HL-60 (cell line): ENCODE measurements around a stretch of chr1.

- RRBS = no CpG with 5 or more reads among the region's 4 CpGs
Measured at GRCh38 chr1:192158966-192159473, 758 bp downstream of the RGS18 start.

- RRBS = no CpG with 5 or more reads among the region's 8 CpGs
Measured at GRCh38 chr1:192559300-192560216, 16.0 kb upstream of the RGS1 start.

GRCh38 chr1:193059814-193060648 lies 619 bp downstream of the RO60 start:
- RRBS = 0% methylated on average over 7 of the region's 39 CpGs

DNA sequence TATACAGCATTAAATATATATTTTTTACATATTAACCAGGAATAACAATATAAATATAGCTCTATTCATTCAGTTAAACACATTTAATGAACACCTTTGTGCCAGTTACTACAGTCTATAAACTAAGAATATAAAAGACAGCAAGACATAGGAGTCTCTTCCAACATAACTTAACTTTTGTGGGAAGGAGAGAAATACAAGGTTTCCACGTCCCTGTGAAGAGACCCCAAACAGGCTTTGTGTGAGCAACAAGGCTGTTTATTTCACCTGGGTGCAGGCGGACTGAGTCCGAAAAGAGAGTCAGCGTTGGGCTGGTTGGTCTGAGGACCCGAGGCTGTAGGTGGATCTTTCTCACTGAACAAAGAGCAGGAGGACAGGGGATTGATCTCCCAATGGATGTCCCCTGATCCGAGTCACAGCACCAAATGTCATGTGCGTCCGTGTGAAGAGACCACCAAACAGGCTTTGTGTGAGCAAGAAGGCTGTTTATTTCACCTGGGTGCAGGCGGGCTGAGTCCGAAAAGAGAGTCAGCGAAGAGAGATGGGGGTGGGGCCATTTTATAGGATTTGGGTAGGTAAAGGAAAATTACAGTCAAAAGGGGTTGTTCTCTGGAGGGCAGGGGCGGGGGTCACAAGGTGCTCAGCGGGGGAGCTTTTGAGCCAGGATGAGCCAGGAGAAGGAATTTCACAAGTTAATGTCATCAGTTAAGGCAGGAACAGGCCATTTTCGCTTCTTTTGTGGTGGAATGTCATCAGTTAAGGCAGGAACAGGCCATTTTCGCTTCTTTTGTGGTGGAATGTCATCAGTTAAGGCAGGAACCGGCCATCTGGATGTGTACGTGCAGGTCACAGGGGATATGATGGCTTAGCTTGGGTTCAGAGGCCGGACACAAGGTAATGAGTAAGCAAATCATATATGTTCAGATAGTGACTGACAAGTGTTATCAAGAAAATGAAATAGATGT lies 760.2 kb downstream of the KCNT2 start:
- RRBS = no CpG with 5 or more reads among the region's 18 CpGs

DNA sequence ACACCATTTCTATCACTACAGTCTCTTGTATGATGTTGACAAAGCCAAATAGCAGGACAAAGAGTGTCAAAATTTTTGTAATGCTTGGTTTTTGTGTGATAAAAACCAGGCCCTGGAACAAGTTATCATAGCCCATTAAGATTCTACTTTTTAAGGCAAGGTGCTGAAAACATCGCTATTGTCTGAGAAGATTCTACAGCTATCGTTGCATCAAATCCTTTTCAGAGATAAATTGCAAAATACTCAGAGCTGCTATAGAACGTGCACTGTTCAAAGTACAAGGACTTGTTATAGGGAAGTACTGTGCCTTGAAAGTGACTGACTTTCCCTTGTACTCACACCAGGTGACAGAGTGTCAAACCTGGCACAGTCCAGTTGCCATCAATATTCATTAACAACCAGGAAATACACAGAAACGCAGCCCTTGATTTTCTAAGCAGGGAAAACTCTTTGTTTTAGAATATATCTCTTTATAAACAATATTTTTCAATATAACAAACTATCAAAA lies 37.8 kb downstream of the LHX9 start:
- RRBS = no CpG with 5 or more reads among the region's 4 CpGs

GRCh38 chr1:198185715-198186168 lies 28.9 kb downstream of the NEK7 start:
- RRBS = no CpG with 5 or more reads among the region's 2 CpGs

GRCh38 chr1:198294735-198295635 lies 138.2 kb downstream of the NEK7 start:
- RRBS = no CpG with 5 or more reads among the region's 12 CpGs

DNA sequence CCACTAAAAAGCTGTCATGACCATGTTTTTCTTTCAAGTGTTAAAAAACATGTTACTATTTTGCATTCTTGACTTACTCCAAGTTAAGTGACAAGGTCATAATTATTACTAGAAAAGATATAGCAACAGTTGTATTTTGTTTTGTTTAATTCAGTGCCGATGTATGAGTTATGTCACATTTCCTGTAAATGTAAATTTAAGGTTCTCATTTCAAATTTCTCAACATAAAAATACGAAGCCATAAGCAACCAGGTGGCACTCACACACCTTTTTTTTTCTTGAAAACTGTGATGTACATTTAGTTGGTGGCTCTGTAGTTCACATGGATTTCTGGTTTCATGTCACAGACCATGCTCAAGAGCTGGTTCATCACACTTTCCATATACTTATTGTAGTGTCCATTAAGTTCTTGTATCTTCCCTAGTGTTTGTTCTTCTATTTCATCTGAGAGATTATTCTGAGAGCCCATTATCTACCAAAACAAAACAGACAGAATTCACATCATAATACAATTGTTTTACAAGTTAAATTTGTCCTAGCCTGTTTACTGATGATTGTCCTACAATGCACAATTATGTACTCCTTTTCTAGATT lies 17.3 kb downstream of the ATP6V1G3 start:
- RRBS = no CpG with 5 or more reads among the region's 2 CpGs

- RRBS = no CpG with 5 or more reads among the region's 3 CpGs
Measured at GRCh38 chr1:198619796-198620205, 19.0 kb upstream of the PTPRC start.

DNA sequence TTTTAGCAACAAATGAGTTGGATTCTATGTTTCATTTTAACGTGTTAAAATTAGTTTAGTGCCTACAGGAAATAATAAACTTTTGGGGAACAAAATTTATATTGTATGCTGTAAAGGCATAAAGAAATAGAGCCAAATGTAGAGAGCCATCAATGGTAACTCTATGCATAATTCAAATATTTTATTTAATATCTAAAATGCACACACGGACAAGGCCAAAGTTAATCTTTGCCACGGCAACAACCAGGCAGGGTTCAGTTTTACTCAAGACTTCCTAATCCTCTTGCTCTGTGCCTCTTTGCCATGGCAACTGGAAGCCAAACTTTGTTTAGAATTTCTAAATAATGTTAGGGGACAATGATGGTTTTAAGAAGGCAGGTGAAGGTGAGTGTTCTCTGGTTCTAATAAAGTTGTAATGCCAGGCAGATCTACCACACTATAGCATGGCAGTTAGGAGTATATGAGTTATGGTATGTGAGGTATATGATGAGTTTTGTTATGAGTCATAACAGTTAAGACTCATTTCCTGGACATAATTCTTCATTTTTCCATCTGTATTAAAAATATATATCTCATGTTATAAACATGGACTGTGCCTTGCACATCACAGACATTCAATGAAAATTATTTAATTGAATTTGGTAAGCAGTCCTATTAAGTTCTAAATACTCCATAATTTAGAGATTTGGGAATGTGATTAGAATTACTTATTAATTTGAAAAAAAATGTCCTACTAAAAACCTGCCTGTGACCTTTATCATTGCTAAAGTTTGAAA lies 2.7 kb downstream of the PTPRC start:
- RRBS = no CpG with 5 or more reads among the region's 3 CpGs

GRCh38 chr1:198649794-198650669 lies 11.2 kb downstream of the PTPRC start:
- RRBS = no CpG with 5 or more reads among the region's 3 CpGs

- RRBS = no CpG with 5 or more reads among the region's 4 CpGs
Measured at GRCh38 chr1:198656241-198656914, 17.5 kb downstream of the PTPRC start.

GRCh38 chr1:198935956-198937187 lies 297.5 kb downstream of the PTPRC start:
- RRBS = no CpG with 5 or more reads among the region's 6 CpGs

- RRBS = no CpG with 5 or more reads among the region's 2 CpGs
Measured at GRCh38 chr1:199041735-199042074, 402.9 kb downstream of the PTPRC start.

DNA sequence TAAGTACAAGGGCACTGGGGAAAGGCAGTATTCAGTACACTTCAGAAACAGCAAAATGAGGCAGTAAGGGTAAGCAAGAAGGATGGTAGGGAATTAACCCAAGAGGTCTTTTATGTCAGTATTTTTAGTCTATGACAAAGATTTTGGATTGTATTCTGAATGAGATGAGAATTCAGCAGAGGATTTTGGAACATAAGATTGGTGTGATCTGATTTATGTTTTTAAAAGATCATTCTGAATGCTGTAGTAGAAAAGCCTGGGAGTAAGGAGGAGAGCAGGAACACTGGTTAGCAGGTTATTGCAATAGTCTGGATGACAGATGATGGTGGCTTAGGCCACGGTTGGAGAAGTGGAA lies 570.9 kb upstream of the NR5A2 start:
- RRBS = no CpG with 5 or more reads among the region's 1 CpG

DNA sequence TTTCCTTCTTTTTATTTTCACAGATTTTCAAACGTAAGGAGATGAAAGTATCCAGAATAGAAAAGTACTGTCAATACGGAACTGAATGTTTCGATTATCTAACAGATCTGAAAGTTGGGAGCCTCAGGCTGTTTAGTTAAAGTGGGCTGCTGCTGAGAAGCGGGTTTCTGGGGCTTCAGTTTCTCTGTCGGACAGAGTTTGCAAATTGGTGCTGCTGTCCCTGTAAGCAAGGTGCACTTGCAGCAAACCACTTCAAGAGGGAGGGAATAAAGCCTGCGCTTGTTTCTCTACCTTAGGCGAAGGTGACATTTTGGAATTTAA lies 15.6 kb downstream of the NR5A2 start:
- RRBS = no CpG with 5 or more reads among the region's 7 CpGs

DNA sequence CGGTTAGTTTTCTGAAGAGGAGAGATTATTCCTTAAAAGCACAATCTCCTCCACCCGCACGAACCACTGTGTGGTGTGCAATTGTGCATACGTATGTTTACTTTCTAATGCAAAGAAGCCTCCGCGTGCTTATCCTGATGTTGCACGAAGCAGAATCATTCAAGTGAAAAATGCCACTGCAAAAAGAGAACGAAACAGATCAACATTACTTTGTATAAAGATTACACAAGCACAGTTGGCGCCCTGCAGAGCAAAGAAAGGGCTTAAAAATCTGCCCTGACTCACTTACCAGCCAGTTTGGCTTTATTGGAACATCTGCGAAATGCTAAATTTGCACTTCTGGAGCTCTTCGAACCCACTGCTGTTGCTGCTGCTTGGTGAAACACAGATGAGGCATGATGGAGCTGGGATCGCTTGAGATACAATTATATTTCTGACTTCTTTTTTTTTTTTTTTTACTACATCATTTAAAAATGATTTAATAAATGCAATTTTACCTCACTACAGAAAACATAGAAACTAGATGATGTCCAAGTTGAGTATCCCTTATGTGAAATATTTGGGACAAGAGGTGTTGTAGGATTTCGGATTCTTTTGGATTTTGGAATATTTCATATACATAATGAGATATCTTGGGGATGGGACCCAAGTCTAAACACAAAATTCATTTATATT lies 166.6 kb downstream of the ZNF281 start:
- RRBS = no CpG with 5 or more reads among the region's 13 CpGs

DNA sequence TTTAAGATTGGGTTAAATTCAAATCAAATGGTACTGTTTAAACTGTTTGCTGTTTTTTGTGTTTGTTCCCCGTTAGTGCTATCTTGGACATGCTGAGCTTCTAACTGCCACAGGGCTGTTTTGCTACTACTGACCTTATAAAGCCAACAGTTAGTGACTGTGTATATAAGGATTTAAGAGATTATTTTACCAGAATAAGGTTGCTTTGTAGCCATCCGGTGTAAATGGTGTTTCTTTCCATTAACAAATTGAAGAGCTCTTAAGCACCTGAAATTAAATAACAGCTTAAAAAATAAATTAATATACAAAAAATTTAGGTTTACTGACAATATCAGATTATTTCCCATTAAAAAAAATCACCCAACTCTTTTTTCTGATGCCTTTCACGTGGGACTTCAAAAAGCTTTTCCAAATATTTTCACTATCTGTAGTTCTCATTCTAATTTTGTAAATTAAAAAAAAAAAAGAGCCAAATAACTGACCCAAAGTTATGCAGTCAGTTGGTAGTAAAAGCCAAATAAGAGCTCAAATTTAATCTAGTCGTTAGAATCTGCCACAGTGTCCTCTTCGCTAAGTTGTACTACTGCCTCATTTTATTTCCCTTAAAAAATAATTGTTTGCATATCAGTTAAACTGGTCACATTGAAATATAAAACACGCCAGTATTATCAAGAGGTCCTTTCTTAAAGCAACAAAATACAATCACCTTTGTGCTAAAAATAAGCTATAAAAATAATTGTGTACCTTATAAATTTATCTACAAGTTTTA lies 36.7 kb downstream of the ZNF281 start:
- RRBS = no CpG with 5 or more reads among the region's 6 CpGs

DNA sequence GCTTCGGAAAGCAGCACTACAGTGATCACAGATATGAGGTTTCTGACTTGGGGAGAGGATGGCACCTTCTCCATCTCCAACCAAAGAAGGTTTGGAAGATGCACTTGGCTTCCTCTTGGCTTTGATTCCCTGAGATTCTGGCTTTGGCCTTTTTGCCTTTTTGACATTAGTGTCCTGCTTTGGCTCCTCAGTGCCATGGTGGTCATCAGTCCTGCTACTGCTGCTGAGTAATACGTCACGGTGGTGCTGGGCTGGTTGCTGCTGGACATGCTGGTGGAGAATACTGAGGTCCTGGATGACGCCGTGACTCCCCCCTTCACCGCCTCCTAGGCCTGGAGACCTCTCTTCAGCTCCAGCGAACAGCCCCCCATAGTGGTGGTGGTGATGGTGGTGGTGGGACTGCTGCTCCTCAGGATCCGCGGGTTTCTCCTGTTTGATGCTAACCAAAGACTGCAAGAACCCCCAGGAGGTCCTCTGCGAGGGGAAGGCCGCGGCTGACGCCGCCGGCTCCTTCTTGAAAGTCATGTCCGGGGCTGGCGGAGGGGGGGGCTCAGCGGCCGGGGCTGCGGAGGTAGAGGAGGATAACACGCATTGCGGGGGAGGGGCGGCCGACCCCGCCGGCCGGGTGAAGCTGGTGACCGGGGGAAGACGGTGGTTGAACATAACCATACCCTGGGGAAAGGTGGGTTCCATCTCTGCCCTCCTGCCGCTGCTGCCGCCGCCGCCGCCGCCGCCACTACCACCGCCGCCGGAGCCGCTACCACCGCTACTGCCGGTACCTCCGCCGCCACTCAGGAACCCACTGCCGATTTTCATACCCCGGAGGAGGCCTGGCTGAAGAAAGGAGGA lies 722 bp downstream of the ZNF281 start:
- RRBS = 3% methylated on average over 7 of the region's 46 CpGs

DNA sequence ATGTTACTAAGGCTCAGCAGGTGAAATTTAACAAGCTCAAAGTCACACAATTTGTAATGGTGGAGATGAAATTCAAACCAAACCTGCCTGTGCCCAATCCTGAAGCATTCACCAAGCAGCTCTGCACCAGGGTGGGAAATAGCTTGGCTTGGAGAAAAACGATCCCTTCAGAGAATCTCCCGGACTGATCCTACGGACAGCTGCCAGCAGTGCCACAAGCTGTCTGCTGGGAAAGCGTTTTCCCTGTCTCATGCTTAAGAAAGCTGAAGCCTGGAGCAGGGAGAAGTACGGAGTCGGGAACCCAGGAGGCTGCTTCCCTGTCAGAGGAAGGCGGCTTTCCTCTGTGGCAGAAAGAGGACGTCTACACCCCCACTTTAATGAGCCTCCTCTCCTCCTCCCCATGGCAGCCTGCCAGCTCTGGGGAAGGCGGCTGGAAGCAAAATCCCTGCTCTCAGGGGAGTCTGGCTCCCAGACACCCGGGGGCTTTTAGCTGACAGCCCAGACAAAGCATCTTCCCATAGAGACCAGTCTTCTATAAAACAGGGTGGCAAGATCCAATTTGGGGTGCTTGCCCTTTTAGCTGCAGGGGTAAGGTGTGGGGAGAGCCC lies 7.3 kb downstream of the KIF21B start:
- RRBS = no CpG with 5 or more reads among the region's 10 CpGs